ENCODE measurements around the genes CELA2B and SLC25A34.

DNA sequence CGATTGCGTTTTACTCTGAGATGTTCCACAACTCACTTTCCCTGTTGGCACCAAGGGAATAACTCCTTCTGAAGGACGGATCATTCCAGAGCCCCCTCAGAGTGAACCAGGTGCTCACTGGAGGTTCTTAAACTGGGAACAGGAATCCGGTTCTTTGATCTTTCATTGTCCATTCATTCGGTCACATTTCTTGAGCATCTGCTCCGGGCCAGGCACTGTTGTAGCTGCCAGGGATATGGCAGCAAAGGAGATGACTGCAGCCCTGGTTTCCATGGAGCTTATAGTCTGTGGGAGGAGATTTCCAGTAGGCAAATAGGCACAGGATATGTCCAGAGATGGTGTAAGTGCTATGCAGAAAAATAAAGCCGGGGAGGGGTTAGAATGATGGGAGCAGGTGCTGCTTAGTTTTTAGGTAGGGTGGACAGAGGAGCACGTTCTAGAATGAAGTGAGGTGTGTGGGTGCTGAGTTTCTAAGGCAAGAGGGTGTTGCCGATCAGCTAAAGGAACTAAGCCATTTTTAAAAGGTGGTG lies 226.4 kb upstream of the TMEM51 start:
- RRBS, result 91% methylated on average over 2 of the region's 9 CpGs

GRCh38 chr1:14943106-14943624 lies 210.4 kb upstream of the TMEM51 start:
- RRBS, result no CpG with 5 or more reads among the region's 8 CpGs

GRCh38 chr1:15090298-15091047 lies 63.1 kb upstream of the TMEM51 start:
- RRBS, result 14% methylated on average over 2 of the region's 17 CpGs

DNA sequence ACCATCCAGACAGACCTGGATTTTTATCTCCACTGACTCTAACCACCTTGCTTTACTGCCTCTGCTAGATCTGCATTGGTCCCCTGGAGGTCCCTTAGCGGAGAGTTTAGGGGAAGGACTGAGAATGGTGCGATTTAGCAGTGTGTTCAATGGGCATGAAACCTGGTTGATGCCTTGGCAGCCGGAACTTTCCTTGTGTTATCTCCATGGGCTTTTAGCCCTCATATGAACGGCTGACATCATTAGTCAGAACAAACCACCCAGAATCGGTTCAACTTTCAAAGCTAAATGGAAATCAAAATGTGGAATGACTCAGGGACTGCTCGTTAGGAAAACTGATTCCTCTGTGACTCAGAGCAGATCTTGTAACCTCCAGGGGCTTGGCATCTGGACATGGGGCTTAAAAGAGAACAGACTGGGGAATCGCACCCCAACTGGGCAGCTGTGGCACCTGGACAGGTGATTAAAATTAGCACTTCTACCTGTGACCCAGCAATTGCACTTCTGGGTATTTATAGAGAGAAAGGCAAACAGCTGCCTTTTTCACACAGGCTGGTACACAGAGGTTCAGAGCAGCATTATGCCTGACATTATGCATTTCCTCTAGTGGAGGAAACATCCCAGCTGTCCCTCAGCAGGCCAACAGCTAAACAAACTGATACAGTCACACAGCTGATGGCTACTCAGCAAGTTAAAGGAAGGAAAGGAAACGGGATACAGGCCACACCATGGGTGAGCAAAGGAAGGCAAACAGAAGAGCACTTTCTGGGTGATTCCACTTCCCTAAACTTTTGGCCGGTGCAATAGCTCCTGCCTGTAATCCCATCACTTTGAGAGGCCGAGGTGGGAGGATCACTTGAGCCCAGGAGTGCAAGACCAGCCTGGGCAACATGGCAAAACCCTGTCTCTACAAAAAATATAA lies 25.4 kb downstream of the TMEM51 start:
- RRBS, result no CpG with 5 or more reads among the region's 10 CpGs

GRCh38 chr1:15207961-15208242 lies 39.1 kb upstream of the FHAD1 start:
- RRBS, result no CpG with 5 or more reads among the region's 2 CpGs

GRCh38 chr1:15214311-15215697 lies 32.2 kb upstream of the FHAD1 start:
- RRBS, result 43% methylated on average over 9 of the region's 53 CpGs

DNA sequence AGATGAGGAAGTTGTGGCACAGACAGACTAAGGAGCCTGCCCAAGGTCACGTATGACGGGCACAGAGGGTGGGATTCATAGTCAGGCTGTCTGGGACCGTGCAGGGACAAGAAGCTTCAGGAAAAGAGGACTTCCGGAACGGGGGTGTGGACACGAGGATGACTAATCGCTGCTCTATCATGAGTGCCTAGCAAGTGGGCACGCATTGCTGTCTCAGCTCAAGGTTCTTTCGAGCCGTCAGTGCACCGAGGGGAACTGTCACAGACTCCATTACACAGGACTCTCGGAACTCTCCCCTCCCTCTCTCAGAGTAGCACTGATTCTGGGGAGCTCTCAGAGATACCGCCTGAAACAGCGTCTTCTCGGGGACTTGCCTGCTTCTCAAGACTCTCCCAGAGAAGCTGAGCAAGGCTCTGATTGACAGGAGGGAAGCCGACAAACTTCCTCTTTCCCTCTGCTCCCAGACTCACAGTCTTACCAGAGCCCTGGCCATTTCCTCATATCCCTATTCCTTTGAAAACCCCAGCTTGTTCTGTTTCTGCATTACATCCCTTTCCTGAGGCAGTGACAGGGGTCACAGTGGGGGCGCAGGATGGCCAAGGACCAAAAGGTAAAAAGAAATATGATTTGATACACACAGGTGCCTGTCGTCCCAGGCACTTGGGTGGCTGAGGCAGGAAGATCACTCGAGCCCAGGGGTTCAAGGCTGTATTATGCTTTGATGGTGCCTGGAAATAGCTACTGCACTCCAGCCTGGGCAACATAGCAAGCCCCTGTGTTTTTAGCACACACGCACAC lies 14.4 kb downstream of the FHAD1 start:
- RRBS, result no CpG with 5 or more reads among the region's 20 CpGs

GRCh38 chr1:15324310-15324783 lies 77.3 kb downstream of the FHAD1 start:
- RRBS, result no CpG with 5 or more reads among the region's 12 CpGs

DNA sequence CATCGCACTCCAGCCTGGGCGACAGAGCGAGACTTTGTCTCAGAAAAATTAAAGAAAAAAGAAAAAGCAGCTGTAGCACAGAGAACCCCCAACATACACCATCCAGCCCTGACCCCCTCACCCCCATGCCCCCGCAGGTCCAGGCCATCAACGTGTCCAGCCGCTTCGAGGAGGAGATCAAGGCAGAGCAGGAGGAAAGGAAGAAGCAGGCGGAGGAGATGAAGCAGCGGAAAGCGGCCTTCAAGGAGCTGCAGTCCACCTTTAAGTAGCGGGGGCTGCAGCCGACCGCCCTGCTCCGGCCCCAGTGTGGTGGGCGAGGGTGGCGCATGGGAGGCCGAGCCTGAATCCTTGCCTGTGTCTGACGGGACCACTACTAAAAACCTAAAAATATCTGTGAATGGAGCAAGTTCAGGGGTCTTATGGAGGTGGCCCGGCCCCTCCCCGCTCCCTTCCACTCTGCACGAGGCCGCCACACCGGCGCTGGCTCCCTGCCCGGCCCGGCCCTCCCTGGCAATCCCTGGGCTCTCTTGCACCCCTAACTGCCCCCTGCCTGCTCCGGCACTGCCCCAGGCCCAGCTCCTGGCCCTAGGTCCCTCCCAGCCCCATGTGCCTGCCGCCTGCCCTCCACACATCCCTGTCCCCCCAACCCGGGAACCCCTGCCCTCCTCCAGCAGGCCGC lies 9.6 kb upstream of the CTRC start:
- RRBS, result 82% methylated on average over 7 of the region's 30 CpGs

DNA sequence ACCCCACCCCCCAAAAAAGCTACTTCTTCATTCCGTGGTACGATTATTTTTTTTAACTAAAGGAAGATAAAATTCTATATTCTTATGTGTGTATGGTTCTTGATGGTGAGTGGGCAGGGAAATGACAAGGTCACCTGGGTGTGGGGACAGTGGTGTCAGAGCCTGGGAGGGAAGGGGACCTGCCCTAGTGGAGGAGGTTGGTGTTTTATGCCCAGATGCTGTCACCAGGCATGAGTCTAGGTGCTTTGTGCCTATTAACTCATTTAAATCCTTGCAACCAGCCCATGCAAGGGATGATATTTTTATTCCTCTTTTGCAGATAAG lies 8.0 kb upstream of the CTRC start:
- RRBS, result no CpG with 5 or more reads among the region's 2 CpGs

DNA sequence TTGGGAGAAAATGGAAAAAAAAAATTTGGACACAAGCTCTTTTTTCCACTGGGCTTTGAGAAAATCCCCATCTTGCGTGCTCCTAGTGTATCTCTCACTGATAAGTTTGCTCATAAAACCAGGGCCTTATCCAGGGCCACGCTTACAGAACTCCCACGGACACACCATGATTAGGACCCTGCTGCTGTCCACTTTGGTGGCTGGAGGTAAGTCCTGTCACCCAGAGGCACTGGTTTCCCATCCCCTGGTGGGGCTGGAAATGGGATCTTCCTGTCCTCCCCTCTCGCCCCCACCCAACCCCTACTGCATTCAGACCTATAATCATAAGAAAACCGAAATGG lies at the start of gene CELA2B:
TSS of gene CELA2B (plus strand) at position 145 of the 341 bp plus-strand sequence.
- RRBS, result no CpG with 5 or more reads among the region's 5 CpGs

- RRBS, result no CpG with 5 or more reads among the region's 10 CpGs
These were observed 11.4 kb downstream of the AGMAT start for GRCh38 chr1:15573217-15574054.

GRCh38 chr1:15605550-15606308 lies 11.5 kb upstream of the DDI2 start:
- RRBS, result no CpG with 5 or more reads among the region's 7 CpGs

GRCh38 chr1:15680893-15681267 lies 3.2 kb upstream of the PLEKHM2 start:
- RRBS, result no CpG with 5 or more reads among the region's 4 CpGs

- RRBS, result no CpG with 5 or more reads among the region's 11 CpGs
These were observed 15.1 kb upstream of the SLC25A34 start for GRCh38 chr1:15720717-15721682.

DNA sequence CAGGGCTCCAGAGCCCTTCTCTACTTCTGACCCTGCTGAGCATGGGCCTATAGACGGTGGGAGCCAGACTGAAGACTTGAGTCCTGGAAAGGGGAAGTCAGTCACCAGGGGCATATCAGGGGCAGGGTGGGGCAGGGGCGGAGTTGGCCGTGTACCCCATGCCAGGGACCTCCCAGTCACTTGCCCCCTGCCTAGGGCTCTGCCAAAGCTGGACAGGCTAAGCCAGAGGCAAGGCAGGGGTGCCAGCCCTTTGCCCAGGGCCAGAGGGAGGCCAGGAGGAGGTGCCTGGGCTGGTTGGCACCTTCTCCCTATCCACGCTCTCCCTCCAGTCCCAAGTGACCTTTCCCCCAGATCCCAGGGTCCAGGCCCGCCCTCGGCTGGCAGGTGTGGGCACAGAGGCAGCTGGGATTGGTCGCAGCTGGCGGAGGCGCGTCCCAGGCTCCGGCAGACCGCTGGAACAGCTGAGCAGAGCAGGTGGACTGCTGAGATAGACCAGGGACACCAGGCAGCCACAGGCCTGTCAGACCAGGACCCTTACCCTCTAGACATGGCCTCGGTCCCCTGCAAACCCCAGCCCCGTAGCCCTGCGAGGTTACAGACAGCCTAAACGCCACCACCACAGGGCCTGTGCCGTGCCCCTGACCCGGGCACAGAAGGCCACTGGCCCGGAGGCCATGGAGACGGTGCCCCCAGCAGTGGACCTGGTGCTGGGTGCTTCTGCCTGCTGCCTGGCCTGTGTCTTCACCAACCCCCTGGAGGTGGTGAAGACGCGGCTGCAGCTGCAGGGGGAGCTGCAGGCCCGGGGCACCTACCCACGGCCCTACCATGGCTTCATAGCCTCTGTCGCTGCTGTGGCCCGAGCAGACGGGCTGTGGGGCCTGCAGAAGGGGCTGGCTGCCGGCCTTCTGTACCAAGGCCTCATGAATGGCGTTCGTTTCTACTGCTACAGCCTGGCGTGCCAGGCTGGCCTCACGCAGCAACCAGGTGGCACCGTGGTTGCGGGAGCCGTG lies at the start of gene SLC25A34:
TSS of gene SLC25A34 (plus strand) at position 447 of the 1,010 bp plus-strand sequence.
- RRBS, result 21% methylated on average over 6 of the region's 35 CpGs

GRCh38 chr1:15760274-15761509 lies 2.1 kb downstream of the FBLIM1 start:
- RRBS, result 70% methylated on average over 3 of the region's 23 CpGs

GRCh38 chr1:15836173-15836707 lies 11.3 kb upstream of the SPEN start:
- RRBS, result no CpG with 5 or more reads among the region's 29 CpGs

GRCh38 chr1:15885632-15886644 lies 38.4 kb downstream of the SPEN start:
- RRBS, result 4% methylated on average over 4 of the region's 16 CpGs

GRCh38 chr1:15919217-15919648 lies 56.7 kb downstream of the ZBTB17 start:
- RRBS, result no CpG with 5 or more reads among the region's 8 CpGs

Measured in zone of skin (tissue), 1 donor.